Vagina (tissue), 1 donor: ENCODE measurements around a stretch of chr2.

DNA sequence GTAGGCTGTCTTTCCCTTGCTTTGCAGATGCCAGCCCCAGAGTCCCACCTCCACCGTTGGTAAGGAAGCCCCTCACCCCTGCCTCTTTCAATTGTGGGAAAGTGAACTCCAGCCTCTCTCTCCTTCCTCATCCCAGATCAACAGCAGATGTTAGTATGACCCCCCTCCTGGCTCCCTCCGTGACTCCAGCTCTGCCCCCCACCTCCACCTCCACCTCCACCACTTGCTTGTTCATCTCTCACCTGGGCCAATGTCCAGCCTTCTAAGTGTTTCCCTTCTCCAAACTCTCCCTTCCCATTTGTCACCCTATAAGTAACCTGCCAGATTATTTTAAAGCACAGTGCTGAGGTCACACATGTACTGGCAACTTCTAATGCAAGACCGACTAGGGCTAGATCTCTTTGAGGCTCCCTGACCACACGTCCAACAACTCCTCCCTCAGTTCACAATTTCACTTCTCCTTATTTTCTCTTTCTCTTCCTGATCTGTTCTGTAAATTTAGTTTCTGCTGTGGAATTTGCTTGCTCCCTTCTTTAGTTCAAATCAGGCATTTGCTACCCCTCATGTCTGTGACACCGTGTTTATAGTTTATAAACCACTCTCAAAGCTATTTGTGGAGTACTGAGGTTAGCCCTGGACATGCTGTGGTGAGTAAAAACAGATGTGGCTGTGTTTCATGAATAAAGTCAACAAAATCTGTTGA is 3.9 kb upstream of the NAGK start:
- PRO-cap = no peak
- RAMPAGE, long total RNA = no peak

DNA sequence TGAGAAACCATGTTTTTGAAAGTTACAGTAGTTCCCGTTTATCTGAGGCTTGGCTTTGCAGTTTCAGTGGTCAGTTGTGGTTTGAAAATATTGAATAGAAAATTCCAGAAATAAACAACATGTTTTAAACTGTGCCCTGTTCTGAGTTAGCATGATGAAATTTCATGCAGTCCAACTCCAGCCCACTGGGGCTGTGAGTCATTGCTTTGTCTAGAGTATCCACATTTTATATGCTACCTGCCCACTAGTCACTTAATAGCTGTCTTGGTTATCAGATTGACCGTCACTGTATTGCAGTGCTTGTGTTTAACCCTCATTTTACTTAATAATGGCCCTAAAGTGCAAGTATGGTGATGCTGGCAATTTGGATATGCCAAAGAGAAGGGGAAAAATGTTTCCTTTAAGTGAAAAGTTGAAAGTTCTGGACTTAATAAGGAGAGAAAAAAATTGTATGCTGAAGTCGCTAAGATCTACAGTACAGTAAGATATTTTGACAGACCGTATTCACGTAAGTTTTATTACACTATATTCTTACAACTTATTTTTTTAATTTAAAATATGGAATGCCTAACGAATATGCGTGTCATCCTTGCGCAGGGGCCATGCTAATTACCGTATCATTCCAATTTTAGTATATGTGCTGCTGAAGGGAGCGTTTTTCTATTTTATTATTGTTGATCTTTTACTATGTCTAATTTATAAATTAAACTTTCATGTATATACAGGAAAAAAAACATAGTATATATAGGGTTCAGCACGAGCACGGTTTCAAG is 47.8 kb downstream of the ZNF638 start:
- PRO-cap = no peak
- RAMPAGE, long total RNA = no peak

DNA sequence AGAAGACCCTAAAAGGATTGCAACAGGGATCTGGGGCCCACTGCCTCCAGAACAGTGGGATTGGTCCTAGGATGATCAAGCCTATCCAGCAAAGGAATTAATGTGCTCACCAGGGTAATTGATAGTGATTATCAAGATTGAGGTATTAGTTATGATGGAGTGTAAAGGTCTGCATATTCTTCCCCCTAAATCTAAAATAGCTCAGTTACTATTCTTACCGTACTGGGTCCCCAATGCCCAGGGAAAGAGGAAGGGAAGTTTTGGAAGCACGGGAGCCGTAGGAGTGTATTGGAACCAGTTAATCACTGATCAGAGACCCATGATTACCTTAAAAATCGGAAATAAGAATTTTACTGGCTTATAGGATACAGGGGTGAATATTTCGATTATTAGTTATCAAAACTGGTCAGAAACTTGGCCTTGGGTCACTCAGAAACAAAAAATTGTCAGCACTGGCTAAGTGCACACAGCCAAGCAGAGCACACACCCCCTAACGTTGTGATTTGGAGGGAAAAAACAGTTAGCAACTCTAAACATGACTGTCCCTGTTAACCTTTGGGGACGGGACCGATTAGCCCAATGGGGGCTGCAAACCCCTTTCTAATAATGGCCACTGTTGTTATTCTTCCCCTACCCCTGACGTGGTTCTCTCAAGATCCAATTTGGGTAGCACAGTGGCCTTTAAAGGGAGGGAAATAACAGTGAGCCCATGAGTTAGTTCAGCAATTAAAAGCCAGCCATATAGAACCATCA is 58.9 kb downstream of the ZNF638 start:
- PRO-cap = no peak
- RAMPAGE, long total RNA = no peak

- PRO-cap = unidirectional peak, plus-strand start at chr2:71504048
- RAMPAGE, long total RNA = no peak
These were observed 37.2 kb downstream of the DYSF start for GRCh38 chr2:71503592-71504259.

DNA sequence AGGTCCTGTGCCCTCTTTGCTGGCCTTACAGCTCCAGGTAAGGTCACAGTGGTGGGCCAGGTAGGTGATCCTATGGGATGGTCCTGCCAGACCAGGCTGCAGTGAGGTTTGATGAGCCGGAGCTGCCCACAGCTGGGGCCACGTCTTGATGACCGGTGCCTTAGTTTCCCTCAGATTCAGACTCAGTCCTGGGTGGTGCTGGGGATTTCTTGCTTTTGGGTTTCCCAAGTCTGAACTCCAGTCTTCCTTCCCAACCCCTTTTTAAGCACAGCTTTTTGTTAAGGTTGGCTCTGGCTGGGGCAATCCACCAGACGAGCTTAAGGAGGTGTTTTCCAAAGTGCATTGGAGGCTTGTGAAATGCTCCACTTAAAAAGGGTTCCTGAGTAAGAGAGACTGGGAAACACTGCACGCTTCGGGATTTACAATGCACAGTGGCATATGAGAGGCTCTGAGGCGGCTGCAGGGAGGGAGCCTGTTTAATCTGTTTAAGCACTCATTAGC is 127.5 kb downstream of the DYSF start:
- PRO-cap = no peak
- RAMPAGE, long total RNA = no peak

GRCh38 chr2:71691607-71692466 is 225.3 kb downstream of the DYSF start:
- PRO-cap = no peak
- RAMPAGE, long total RNA = no peak

GRCh38 chr2:71898672-71899656 is 248.7 kb downstream of the CYP26B1 start:
- PRO-cap = no peak
- RAMPAGE, long total RNA = no peak

GRCh38 chr2:73071408-73071578 is 219 bp downstream of the SFXN5 start:
- PRO-cap = bidirectional peak, plus-strand start at chr2:73071501, minus-strand start at chr2:73071324
- RAMPAGE, long total RNA = no peak

GRCh38 chr2:73075210-73075810 is 3.8 kb upstream of the SFXN5 start:
- PRO-cap = no peak
- RAMPAGE, long total RNA = start-site peak on the minus strand at chr2:73075227-73076146, 53 reads

GRCh38 chr2:73113816-73114146 is 1.0 kb upstream of the RAB11FIP5 start:
- PRO-cap = no peak
- RAMPAGE, long total RNA = no peak

GRCh38 chr2:73254889-73255693 is 21.0 kb downstream of the CCT7 start:
- PRO-cap = no peak
- RAMPAGE, long total RNA = no peak

- PRO-cap = no peak
- RAMPAGE, long total RNA = no peak
These were observed 42.7 kb upstream of the NAT8 start for GRCh38 chr2:73684986-73685332.

DNA sequence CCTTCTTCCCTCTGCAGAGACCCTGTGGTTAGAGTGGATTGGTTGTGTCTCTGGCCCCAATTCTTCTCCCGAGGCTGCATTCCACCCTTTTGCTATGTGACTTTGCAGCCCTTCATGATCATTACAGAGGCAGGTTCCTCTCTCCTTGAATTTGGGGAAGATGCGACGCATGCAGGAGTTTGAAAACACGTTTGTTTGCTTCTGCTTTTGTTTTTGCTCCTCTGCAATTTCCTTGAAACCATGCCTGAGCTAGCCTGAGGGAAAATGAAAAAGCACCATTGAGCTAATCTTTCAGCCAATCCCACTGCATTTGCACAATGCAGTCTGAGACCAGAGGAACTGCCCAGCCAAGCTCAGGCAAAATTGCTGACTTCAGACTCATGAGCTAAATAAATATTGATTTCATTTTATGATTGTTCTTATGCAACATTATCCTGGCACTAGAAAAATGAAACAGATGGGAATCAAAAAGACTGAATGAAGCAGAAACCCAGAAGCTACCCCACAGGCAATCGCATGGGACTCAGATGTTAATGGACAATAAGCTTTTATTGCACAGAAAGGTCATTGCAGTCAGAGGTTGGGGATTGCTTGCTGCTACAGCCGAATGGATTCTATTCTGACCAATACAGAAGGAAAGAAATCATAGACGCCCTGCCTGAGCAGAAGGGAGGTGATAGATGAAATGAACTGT is 37.0 kb downstream of the TPRKB start:
- PRO-cap = no peak
- RAMPAGE, long total RNA = no peak

DNA sequence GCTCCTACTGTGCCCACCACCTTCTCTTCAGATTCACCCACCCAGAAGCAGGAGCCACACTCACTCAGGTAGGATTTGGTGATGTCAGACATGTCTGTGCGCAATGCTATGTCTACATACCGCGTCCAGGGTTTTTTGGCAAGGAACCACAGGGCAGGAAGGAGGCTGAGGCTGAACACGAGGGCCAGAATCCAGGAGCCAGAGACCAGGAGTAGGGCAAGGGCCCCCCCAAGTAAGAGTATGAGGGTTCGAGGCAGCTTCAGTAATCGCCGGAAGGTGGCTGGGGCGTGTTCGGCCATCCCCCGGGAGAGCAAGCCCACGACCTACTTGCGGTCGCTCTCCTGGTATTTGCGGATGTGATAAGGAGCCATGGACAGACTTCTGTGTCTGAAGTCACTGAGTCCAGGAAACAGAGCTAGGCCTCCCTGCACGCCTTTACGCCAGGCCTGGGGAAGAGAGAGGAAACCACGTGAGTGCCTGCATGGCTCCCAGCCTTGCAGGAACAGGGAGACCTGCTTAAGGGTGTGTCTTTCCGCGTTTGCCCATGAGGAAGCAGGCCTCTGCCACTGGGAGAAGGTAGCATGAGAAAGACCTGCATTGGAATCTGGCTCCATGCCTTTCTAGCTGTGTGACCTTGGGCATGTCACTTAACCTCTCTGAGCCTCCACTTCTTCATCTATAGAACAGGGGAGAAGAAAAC is 36.1 kb downstream of the TPRKB start:
- PRO-cap = no peak
- RAMPAGE, long total RNA = no peak

GRCh38 chr2:73896270-73897050 is 3.7 kb downstream of the ACTG2 start:
- PRO-cap = no peak
- RAMPAGE, long total RNA = no peak

GRCh38 chr2:73979574-73980245 is 5.0 kb upstream of the TET3 start:
- PRO-cap = no peak
- RAMPAGE, long total RNA = no peak

DNA sequence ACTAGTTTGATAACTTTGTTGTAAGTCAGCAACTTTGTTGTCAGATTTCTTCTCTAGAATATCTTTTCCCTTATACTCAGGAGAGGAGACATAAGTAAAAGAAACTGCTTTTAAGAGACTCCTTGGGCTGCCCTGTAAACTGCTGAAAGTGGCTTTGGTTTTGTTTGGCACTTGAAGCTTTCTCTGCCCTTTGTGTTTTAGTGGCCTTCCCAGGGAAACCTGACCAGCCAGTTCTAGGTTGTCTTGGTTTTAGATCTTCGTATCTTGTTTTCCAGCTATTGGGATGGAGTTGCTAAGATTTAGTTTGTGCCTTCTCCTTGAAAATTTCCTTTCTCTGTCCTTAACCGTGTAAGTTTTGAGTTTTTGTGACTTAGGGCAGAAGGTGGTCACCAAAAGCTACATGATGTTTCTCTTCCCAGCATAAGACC is 81.2 kb downstream of the BOLA3 start:
- PRO-cap = no peak
- RAMPAGE, long total RNA = start-site peak on the plus strand centred at position 189 of the sequence, 115 bp wide, 8 reads

GRCh38 chr2:74142261-74142460 is 5.6 kb downstream of the BOLA3 start:
- PRO-cap = no peak
- RAMPAGE, long total RNA = no peak

DNA sequence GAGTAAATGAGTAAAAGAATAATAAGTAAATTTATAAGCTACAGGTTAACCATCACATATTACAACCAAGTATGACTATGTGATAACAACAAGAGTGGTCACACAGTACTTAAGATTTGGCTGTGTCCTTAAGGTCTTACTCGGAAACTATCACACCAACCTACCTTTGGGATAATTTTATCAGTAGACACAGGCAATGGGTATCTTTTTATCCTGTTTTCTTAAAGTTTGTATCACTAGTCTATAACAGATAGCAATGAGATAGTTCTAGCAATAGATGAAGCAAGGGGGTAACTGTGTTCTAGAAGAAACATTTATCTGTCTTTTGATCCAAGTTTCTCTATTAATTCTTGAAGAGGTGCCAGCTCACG is 8.5 kb upstream of the BOLA3 start:
- PRO-cap = no peak
- RAMPAGE, long total RNA = no peak

DNA sequence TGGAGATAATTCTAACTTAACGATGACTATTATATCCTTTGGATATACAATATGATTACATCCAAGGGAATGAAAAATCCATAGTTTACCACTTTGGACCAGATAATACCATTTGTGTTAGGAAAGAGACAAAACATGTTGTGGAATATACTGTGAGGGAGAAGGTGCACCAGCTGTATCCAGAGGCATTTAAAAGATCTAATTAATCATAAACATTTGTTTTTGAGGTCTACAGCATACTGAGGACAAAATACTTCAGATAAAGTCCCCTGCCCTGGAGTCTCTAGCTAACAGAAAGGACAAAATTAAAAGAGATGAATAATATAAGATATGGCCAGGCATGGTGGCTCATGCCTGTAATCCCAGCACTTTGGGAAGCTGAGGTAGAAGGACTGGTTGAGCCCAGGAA is 11.2 kb downstream of the MOB1A start:
- PRO-cap = no peak
- RAMPAGE, long total RNA = no peak